ENCODE measurements around a stretch of chr10.

DNA sequence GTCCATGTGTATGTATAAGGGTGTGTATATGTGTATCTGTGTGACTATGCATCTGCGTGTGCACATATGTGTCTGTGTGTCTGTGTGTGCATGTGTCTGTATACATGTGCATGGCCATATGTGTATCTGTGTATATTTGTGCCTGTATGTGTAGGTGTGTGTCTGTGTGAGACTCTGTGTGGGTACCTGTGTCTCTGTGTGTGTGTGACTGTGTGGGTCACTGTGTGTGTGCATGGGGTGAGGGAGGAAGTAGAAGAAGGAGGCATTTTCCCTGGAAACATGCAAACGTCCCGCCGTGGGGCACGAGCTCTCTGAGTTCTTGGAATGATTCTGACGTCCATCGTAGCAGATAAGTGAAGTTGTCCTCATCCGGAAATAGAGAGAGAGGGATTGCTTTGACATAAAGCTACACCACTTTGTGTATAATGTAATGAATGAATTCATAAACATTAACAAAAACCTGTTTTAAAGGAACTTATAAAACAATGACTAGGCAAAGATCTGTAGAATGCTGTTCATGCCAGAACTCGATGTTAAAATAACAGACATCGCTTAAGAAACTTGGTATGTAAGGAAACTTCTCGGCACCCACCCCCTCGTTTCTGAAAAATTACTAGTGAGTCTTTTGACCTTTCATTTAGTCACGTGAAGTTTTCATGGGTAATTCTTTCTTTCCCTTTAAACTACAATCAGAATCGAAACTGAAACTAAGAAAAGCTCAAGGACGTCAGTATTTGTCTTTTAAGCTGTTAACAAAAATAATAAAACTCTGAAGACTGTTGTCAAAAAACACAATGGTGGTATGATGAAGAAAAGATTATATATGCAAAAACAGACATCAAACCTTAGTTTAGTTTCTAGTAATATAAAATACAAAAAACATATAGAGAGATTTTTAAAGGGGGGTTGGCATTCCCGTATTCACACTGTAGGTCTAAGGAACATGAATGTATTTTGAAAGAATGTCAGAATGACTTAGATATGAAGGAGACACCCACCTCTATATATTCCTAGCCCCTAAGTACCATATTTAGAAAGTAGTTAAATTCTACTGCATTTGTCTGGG, 43.7 kb upstream of the KLF6 start:
- PRO-cap, result bidirectional peak, plus-strand start at position 314 of the sequence, minus-strand start at position 326 of the sequence; bidirectional peak, plus-strand start at position 705 of the sequence, minus-strand start at position 612 of the sequence
- RAMPAGE, long total RNA, 2 experiments, result no peak in any of the 2 experiments

DNA sequence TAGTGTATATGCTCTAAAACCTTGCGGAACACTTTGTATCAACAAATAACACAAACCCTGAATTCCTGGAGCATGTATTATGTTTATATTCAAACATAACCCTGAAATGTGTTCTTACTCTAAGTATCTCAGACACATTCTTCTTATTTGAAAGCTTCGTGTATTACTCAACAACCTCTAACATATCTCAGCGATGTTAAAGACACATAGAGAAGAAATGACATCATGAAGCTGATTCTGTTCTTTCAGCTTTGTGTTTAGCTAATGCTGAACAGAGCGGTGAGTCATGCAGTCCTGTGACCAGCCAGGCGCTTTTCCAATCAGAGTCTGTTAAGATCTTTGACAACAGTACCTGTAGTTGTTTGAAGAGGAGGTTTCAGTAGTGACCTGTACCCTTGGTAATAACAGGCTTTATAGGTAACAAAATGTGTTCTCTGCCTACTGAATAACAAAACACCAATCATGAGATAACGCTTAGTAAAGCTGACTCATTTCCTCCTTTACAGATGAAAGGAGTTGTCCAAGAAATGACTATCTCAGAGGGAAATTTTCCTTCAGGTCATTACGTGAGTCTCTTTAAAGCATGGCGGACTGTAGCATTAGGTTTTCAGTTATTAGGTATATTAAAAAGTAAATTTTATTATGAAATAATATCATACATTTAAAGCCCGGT, 67.3 kb upstream of the KLF6 start:
- PRO-cap, result bidirectional peak, plus-strand start at position 348 of the sequence, minus-strand start at position 218 of the sequence
- RAMPAGE, long total RNA, 2 experiments, result no peak in any of the 2 experiments

GRCh38 chr10:3877106-3877760, 92.2 kb upstream of the KLF6 start:
- PRO-cap, result no peak
- RAMPAGE, long total RNA, 2 experiments, result no peak in any of the 2 experiments

GRCh38 chr10:3963045-3963534, 178.1 kb upstream of the KLF6 start:
- PRO-cap, result no peak
- RAMPAGE, long total RNA, 2 experiments, result no peak in any of the 2 experiments

DNA sequence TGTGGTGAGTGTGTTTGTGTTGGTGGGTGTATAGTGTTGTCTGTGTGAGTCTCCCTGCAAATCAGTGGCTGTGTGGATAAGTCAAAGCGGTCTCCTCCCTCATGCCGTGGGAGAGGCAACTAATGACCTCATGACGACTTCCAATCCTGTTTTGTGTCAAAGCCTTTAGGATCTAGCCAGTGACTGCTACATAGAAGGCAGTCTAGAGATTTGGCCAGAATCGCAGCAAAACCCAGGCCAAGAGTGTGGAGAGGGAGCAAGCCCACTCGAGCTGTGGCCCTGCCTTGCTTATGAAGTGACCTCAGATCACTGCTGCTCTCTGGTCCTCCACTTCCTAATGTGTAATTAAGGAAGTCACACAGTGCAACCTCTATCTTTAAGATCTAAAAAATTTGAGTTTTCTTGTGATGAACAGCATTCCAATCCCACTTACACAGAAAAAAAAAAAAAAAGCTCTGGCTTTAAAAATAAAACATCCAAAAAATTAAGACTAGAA, 296.7 kb upstream of the KLF6 start:
- PRO-cap, result bidirectional peak, plus-strand start at position 159 of the sequence, minus-strand start at position 74 of the sequence
- RAMPAGE, long total RNA, 2 experiments, result no peak in any of the 2 experiments

- PRO-cap, result no peak
- RAMPAGE, long total RNA, 2 experiments, result no peak in any of the 2 experiments
Measured at GRCh38 chr10:4127976-4128417, 343.0 kb upstream of the KLF6 start.

GRCh38 chr10:4176594-4176971, 391.6 kb upstream of the KLF6 start:
- PRO-cap, result no peak
- RAMPAGE, long total RNA, 2 experiments, result no peak in any of the 2 experiments

DNA sequence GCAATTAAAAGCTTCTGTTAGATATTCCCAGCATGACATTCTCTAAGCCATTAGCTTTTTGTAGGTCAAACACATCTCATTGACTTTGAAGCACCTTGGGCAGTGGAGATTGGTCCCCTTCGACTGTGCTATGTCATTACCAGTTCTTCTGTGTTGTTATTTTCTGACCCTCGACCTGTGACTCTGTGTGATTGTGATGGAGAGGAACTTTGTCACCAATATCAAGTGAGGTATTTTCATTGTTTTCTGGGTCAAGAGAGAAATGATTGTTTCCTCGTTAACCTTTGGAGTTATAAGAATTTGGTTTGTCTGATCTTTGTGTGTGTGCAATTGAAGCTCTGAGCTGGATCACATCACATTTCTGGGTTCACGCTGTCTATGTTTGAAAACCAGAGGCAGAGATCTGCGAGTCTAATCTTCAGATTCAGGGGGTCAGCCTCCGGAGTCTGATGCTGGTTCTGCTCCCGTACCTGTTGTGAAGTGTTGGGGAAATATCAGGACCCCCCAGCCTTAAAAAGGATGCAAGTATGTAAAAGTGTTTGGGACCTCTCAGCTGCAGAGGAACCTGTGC, 432.2 kb upstream of the KLF6 start:
- PRO-cap, result no peak
- RAMPAGE, long total RNA, 2 experiments, result no peak in any of the 2 experiments

- PRO-cap, result bidirectional peak, plus-strand start at chr10:4242818, minus-strand start at chr10:4242636
- RAMPAGE, long total RNA, 2 experiments, result no peak in any of the 2 experiments
Measured at GRCh38 chr10:4242322-4243085, 457.5 kb upstream of the KLF6 start.

DNA sequence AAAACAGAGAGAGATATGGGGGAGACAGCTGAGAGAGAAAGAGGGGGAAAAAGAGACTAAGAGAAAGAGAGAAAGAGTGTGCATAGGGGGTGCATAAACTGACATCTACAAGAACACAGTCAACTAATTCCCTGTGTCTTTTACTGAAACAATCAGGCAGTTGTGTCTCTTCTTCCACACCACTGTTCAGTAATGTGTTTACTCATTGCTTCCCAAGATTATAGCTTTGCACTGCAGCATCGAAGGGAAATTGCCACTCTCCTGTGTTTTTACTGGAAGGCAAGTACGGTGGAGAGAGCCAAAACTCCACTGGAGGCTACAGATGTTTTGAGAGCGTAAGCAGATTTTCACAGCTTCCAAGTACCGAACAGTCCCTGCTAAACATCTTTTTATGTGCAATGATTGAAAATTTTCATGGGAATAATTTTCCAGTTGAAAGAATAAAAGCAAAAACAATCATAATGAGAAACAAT, 510.5 kb upstream of the AKR1E2 start:
- PRO-cap, result bidirectional peak, plus-strand start at position 349 of the sequence, minus-strand start at position 194 of the sequence
- RAMPAGE, long total RNA, 2 experiments, result no peak in any of the 2 experiments

GRCh38 chr10:4688641-4688963, 137.4 kb upstream of the AKR1E2 start:
- PRO-cap, result unidirectional peak, plus-strand start at chr10:4688851
- RAMPAGE, long total RNA, 2 experiments, result no peak in any of the 2 experiments

DNA sequence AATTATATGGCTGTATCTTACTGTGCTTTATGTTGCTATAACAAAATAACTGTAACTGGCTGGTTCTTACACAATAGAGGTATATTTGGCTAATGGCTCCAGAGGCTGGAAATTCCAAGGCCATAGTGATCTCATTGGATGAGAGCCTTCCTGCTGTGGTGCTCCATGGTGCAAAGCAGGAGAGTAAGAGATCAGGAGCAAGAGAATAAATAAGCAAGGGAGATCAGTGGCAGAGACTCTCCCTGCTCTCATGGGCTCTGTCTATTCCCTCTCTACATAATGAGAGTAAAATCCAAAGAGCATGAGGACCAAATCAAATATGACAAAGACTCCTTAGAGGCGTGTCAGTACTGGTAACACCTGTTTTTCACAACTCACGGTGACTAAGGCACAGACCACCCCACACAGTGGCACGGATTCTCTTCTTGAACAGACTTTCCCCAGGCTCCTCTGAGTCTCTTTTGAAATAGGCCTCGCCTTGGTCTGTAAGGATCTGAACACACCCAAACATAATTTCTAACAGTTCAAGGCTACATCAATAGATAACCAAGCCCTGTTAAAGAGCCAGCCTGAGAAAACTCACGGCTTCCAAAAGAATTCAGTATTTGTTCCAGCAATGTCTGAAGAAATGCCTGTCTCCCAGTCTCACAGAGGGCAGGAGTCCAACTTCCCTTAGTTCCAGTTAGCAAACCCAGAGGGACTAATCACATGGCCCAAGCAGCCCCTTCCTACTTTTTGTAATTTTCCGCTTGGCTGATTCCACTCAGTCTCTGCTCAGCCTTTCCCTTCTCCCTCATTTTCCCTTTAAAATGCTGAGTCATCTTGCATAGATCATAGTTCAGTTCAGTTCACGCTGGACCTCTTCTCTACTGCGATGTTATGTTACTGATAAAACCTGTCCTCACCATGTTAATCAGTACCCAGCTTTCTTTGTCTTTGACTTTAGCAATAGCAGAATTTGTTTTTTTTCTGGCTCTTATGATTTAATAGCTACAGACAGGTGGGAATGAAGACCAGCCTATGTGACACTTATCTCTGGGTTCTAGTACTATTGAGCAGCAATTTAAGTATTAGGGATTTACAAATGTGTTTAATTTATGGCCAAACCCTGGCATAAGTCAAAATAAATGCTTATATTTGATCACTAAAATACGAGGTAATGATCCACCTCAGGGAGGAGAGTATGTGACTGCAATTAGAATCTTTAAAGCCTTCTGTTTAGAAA, 22.7 kb upstream of the AKR1C3 start:
- PRO-cap, result bidirectional peak, plus-strand start at position 403 of the sequence, minus-strand start at position 281 of the sequence; bidirectional peak, plus-strand start at position 510 of the sequence, minus-strand start at position 487 of the sequence
- RAMPAGE, long total RNA, 2 experiments, result no peak in any of the 2 experiments

DNA sequence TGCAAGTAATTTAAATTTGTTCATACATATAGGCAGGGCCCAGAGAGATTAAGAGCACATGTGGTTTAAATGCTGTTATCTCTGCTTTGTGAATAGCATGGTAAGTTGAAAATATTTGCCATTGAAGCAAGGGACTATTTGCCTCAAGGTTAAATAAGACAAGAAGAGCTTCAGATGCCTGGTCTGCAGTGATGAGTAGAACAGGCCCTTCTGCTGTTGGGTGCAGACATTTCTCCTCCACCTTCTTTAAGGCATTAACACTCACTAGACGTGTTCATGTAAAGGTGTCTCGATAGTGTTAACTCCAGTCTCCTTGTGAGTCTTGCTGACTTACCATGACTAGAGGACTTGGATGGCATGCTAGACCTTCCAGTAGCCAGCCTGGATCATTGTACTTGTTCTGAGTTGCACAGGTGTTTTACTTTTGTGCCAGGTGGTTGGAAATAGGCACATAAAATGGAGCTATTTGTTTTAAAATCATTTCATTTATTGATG, 15.5 kb upstream of the AKR1C3 start:
- PRO-cap, result no peak
- RAMPAGE, long total RNA, 2 experiments, result no peak in any of the 2 experiments

GRCh38 chr10:5447103-5448219, 35.1 kb downstream of the NET1 start:
- PRO-cap, result unidirectional peak, minus-strand start at chr10:5447301
- RAMPAGE, long total RNA, 2 experiments, result no peak in any of the 2 experiments

DNA sequence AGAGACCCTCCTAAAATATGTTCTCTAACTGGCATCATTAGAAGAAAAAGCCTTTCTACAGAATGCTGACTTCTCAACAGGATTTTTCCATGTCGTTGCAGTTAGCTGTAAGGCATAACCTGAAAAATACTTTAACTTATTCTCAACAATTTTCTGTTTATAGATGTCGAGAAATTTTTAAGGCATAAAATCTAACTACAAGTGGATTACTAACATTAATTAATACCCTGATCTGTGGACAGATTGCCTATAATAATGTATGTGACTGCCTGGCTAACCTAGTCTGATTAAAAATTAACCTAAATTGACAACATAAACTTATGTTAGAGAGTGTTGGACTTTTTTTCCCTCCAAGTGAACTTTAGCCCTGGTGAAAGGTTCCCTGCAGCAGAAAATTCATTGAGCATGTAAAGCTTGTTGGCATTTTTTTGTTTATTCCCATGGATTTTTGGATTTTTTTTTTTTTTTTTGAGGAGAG, 35.9 kb downstream of the NET1 start:
- PRO-cap, result no peak
- RAMPAGE, long total RNA, 2 experiments, result no peak in any of the 2 experiments

GRCh38 chr10:5452120-5452661, 39.8 kb downstream of the NET1 start:
- PRO-cap, result no peak
- RAMPAGE, long total RNA, 2 experiments, result no peak in any of the 2 experiments

DNA sequence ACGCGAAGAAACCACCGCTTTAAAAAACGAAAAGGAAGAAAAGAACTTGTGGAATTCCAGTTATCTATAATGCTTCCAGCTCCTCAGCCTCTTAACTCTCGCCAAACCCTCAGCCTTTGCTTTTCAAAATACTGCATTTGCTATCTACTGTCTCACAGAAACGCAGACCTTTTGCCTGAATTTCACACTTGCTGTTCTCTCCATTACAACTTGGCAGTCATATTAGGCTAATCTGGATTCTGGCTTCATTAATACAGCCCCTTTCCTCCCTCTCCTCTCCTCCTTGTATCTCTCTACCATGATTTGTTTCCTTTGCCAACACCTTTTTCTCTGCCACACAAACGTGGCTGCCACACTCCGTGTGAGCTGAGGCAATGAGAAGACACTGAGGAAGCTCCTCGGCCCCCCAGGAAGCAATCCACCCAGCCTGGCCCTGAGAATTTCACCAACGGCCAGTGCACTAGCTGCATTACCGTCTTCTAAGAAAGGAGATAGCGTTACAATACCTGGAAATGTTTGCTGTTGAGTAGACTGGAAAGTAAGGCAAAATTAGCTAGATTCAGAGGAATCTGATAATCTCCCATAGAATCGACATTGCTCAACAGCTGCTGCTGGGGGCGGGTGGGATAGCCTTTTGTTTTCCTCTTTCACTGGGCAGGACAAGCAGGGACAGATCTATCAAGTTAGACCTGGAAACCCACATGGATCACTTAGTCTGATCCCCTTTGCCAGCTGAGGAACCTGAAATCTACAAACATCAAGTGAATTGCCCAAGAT, 37.1 kb downstream of the CALML5 start:
- PRO-cap, result no peak
- RAMPAGE, long total RNA, 2 experiments, result no peak in any of the 2 experiments

DNA sequence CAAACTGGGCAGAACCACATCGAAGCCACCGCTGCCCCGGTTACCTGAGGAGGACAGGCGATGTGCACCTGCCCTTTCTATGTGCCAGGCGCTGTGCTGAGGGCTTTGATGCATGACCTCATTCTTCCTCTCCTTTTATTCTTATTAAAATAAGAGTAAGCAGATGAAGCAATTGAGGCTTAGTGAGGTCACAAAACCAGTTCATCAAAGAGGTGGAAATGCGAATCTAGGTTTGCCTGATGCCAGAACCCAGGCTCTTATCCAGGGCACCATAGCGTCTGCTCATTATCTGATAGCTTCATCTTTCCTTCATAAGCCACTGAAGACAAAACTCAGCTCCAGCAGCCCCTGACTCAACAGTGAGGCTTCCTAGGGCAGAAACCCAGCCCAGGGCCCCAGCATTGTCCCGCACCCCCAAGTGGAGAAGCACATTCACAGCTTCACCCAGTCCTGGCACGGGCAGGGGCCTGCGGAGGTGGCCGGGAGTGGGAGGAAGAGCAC, 10.1 kb upstream of the CALML5 start:
- PRO-cap, result no peak
- RAMPAGE, long total RNA, 2 experiments, result no peak in any of the 2 experiments

DNA sequence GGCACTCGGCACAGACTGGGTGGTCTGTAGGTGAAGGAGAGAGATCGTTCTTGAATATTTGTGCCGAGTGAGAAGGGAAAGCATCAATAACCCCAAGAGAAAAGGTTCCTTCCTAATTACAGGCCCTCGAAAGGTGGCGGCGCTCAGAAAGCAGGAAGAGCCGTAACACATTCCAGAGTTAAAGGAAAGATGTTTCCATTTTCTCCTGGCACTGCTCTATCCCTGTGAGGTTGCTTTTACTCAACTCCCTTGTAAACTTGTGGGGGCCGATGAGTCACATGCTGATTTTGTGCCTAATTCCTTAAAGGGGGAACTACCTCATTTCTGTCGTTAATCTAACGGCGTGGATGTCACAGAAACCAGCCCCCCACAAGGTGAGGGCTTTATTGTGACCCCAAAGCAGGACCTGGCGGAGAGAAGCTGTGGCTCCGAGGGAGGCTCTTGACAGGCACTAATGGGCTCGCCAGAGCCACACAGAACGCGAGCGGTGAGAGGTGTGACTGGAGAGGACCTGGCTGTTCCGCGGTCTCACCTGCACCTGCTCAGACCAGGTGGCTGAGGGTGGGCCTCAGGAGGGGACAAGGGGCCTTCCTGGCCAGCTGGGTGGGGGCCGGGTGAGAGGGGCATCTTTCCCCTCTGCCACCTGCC, 50.7 kb downstream of the CALML3 start:
- PRO-cap, result no peak
- RAMPAGE, long total RNA, 2 experiments, result no peak in any of the 2 experiments

DNA sequence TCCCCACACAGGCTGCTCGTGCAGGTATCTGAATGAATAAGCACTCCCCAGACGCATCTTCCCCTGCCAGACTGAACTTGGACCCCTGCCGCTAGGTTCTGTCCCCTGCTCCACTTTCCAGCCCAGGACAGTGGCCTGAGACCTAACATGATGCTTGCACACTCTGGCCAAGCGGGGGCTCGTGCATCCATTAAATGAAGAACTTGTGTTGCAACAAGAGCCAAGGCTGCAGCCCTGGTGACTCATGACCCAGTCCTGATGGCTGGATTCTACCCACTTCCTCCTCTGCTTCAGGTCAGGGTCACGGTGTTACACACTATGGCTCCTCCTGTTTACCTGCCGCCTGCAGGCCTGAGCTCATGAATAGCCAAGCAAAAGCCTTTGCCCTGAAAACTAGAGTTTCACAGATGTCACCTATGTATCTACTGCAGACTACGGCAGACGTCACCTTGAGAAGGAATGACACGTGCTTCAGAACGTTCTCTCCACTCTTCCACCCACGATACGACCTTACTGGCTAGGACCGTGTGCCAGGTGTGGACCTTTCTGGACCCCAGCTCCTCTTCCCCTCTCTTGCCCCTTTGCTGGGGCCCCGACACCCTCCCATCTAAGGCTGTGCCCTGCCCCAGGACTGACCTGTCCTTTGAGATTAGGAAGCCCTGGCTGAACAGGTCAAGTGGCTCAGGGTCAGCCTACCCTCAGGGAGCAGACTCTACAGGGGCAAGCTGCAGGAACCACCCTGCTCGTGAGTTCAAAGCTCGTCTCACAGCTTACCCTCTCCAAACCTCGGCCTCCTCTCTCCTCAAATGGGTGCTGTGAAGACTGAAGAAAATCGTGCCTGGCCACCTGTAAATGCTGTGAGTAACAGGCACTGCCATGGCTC, 6.4 kb downstream of the ASB13 start:
- PRO-cap, result no peak
- RAMPAGE, long total RNA, 2 experiments, result no peak in any of the 2 experiments

Measured in right atrium auricular region (tissue), 2 donors.